Peripheral blood mononuclear cell (primary cell): ENCODE measurements around a stretch of chr17.

DNA sequence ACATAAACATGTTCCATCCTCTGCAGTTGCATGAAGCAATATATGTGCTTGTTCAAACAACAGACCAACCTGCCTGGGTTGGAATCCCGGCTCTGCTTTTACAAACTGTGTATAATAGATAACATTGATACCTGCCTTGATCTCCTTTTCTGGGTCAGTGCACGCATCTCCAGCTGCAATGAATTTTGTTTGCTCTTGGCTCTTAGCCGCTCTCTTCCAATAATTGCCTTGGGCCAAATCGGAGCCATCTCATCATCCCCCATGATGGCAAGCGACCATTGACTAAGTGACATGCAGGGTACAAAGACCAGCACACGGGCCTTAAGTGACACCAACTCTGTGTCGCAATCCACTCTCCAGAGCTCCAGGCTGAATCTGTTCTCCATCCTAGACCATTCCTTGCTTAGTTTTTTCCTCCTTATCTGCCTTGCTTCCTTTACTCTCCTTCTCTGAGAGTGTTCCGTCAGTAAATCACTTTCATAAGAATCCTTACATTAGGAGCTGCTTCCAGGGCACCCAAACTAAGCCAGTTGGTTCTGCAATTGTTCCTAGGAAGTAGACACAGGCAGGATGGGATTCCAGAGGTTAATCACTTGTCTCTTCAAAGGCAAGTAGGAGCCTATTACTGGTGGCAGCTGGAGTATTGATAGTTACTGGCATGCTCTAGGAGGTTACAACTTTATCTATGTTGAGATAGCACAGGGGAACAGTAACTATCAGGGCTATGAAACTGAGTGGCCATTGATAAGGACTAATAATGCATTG lies 134.2 kb downstream of the ABCA8 start:
- PRO-cap, 8 experiments = no peak in any of the 8 experiments

DNA sequence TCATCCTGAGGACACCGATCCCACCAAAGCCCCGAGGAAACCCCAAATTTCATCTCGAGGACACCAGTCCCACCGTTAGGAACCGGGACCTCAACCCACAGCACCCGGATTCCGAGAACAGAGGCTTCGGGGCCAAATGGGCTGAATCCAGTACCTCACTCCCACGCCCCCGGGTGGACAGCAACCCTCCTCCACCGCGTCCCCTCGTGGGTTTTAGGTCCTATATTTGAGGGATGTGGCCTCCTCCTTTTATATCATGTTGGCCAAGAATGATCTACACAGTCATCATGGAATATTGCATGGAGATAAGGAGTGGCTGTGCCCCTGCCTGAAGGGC lies 8.0 kb upstream of the ABCA8 start:
- PRO-cap, 8 experiments = no peak in any of the 8 experiments

DNA sequence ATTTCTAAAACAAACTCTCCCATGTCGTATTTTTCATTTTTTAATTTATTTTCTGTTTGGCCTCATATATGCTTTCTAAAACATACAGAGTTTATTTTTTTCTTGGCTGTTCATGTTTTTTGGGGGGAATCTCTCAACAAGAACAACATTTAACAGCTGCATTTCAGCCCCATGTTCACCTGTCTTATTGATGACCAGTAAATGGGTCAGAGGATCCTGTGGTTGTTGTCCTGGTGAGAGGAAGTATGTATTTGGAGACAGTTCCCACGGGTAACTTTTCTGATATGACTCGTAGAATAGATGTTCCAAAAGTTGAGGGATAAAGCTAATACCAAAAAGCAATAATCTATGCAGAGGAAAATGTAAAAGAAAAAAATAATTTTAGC lies 42.5 kb downstream of the ABCA9 start:
- PRO-cap, 8 experiments = no peak in any of the 8 experiments

DNA sequence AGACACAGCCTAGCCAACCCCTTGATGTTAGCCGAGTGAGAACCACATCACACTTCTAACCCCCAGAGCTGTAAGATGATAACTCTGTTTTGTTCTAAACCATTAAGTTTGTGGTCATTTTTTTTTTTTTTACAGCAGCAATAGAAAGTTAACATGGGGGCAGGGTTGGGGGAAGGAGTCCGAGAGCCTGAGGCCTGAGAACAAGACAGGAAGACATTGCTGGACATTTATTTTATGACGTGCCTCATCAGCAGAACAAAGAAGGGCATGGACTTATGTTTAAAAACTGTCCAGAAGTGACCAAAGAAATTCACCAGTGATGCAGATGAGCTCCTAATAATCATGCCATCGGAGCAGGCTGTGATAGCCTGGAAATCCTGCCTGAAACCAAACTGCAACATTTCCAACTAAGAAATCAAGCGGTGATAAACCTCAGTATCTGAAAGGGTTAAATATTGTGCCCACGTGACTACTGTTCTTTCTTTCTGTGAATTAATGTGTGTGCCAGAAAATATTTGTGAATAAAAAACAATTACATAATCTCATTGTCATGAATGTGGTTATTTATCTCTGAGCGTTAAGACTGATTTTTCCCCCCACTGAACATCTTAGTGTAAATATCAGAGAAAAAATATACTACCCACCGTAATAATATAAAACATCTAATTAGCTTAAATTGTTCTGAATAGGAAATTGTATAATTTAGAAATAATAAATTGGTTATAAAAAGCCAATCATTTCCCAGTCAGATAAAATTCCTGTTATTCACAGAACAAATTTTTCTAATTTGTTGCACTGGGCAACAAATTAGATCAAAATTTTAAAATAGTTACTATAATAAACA lies 952 bp downstream of the ABCA9 start:
- PRO-cap, 8 experiments = no peak in any of the 8 experiments

- PRO-cap, 8 experiments = no peak in any of the 8 experiments
Observed at GRCh38 chr17:69088441-69089342, 28.0 kb upstream of the ABCA9 start.

DNA sequence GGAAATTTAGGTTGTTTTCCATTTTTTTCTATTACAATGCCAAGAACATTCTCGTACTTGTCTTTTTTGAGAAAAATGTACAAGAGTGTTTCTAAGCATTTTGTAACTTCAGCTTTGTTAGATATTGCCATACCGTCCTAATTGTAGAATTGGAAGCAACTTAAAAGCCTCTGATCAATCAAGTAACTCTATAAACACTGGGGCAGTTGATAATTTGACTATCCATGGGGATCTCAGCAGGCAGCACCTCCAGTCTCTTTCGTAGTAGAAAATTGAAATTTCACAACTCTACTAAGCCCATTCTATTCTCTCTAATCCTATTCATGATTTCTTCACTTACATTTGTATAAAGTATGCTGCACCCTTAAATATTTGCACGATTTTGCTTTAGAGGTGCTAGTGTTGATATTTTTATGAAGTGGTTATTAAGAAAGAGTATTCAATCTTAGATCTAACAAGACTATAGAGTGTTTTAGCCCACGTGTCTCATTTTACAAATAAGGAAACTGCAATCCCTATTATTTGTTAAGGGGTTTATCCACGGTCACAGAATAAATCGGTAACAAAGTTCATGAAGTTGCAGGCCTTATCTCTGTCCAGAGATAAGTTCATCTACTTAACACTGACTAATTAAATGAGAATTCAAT lies 11.0 kb downstream of the ABCA6 start:
- PRO-cap, 8 experiments = no peak in any of the 8 experiments

- PRO-cap, 8 experiments = no peak in any of the 8 experiments
Observed at GRCh38 chr17:69575360-69575853, 160.9 kb downstream of the MAP2K6 start.

DNA sequence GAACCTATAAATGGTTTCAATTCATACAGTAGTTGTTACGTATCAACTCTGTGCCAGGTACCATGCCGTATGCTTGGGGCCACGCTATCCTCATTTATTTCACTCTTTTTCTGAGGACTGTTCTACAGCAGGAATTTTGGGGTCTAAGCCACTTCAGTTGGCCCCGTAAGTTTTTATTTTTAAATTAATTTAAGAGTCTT lies 14.0 kb downstream of the KCNJ16 start:
- PRO-cap, 8 experiments = no peak in any of the 8 experiments

DNA sequence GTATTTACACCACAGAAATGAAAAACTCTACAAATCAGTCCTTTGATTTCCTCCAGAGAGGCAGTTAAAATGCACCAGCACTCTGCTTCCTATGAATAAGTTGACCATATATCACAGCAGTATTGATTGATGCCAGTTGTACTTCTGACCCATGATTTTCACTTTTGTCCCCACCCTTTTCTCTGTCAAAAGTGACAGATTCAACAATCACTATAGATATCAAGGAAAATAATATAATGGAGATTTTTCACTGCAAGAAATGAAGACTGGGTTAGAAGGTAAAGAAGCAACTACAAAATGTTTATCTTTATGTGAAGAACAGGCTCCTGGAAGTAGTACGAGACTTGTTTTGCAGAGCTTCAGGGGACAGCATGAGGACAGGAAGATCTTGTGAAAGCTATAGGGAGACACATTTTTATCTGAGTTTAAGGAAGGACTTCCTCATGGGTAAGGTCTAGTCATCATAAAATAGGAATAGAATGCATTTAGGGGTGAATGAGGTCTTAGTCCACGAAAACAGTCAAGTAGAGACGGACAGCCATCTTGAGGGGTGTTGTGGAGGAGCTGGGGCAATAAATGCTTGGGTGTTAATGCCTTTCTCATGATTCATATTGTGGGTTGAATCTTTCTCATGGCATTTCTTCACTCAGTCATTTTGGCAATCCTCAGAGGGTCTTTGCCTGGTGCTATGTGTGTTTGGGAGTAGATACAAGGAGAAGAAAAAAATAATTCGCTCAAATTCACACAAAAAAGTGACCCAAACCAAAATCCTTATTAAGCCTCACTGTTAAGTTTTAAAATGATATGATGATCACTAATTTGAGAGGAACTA lies 24.2 kb downstream of the KCNJ16 start:
- PRO-cap, 8 experiments = no peak in any of the 8 experiments

DNA sequence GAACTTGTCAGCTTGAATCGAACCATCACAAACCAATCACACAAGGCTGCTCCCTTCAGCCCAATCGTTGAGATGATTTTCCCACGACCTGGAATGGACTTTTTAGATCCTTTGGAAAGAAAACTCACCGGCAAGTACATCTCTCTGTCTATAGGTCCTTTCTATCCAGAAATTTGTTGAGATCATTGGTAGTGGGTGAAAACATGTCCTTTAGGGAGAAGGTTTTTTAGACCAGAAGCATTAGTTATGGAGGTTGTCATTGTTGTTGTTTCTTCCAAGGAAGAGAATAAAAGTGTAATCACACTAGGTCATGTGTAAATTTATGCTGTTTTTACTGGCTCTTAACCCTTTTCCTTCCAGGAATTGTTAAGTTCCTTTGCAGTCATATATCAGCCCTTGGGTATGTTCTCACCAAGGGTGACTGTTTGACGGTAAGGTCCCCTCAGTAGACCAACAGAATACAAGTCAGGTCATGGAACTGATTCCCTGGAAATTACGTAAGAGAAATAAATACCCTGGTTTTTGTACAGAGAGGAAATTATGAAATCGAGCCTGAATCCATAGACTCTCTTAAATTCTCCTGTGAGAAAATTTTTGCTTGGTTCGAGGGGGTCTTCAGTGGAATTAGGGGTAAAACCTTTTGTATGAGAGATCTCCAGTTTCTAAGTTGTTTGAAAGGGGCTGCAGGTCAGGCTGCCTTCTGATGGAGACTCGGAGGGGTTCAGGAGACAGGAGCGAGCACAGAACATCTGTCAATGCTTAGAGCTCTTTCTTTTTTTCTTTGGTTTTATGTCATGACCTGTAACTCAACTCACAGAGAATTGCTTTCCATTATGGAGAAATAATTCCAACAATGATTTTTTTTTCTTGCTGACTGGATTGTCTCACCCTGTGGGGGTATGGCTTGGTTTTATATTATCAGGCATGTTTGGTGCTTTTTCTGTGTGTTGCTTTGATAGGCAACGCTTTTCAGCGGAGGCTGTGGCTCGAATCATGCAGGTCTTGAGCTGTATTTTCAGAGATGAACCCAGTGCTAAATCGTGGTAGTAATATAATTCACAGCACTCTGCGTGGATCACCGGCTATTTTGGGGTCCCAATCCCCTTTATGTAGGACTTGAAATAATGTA lies 11.0 kb upstream of the KCNJ2 start:
- PRO-cap, 8 experiments = no peak in any of the 8 experiments

- PRO-cap, 8 experiments = no peak in any of the 8 experiments
Observed at GRCh38 chr17:70167897-70168428, 1.4 kb upstream of the KCNJ2 start.

- PRO-cap, 8 experiments = no peak in any of the 8 experiments
Observed at GRCh38 chr17:71975986-71976464, 144.8 kb upstream of the SOX9 start.

GRCh38 chr17:72124526-72124947 lies 3.7 kb downstream of the SOX9 start:
- PRO-cap, 8 experiments = no peak in any of the 8 experiments

DNA sequence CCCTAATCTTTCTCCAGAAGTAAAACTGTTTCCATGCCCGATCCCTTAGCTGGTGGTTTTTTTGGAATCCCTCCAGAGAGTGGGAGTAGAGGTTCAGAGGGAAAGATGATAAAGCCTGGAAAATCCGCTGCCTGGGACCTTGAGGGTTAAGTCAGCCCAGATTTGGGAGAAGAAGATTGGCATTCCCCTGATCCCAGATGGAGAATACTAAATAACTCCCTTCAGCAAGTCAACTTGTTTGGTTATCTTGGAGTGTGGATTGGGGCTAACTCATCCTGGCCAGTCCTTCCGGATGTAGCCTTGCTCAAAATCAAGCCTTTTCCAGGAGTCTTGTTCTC lies 71.4 kb downstream of the SOX9 start:
- PRO-cap, 8 experiments = no peak in any of the 8 experiments

- PRO-cap, 8 experiments = peak in 2 of 8 experiments; most common plus-strand start chr17:72337309 (in 2)
Observed at GRCh38 chr17:72337195-72337593, 216.4 kb downstream of the SOX9 start.

DNA sequence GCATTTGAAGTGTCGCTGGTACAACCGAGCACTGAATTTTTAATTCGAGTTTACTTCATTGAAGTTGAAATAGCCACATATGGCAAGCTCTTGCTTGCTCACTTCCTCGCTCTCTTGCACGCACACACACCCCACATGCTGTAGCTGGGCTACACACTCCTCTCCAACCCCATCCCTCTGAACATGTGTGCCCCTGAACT lies 216.8 kb downstream of the SOX9 start:
- PRO-cap, 8 experiments = no peak in any of the 8 experiments

DNA sequence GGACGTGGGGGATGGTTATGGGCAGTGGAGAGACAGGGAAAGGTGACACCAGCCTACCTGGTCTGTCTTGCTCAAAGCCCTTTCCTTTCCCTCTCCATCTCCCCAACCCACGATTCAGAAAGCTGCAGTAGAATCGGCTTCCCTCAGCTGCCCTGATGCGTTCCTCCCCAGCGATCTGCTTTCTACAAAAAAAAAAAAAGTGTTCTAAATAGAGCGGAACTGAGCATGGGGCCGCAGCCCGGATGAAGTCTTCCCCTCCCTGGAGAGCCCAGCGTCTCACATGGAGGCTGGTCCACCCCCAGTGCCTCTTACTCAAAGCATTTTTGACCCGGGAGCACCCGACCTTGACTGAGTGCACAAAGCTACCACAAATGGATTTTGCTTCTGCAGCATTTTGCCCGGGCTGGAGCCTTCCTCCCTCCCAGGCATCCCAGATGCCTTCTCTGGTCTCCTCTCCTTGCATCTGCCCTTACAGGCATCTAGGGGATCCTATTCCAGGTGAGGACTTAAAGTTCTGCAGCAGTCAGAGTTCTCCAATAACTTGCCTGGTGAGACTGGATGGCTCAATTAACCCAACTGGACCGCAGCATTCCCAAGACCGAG lies 271.8 kb downstream of the SOX9 start:
- PRO-cap, 8 experiments = no peak in any of the 8 experiments

DNA sequence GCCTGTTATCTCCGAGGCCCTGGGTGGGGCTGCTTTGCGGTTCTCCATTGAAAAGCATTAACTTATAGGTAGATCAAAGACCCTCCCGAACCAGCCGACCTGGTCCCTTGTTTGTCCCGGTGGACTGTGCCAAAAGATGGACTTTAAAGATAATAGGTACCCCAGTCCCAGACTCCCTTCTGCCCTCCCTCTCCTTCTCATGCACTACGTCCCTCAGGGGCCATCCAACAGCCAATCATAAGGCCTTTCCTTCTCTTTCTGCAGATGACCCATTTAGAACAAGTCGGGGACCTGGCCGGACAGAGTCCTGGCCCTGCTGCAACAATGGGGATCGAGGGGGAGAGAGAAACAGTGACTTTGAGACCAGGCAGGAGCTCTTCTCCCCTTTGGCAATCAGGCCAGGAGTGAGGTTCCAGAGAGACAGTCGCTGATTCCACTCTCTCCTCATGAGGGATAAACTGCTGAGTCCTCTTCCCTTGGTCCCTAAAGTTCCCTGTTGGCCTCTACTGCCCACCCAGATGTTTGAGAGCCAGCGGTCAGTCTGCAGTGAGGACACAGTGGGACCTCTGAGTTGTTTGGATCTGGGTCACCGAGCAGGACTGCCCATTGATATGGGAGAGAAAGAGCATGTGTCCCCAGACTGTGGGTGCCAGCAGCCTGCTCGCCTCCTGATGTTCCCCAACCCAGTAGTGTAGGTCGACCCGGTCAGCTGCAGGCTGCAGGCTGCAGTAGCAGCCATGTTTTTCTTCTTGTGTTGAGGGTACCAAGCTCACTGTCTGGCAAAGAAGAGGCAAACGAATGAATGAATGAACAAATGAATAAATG lies 292.9 kb downstream of the SOX9 start:
- PRO-cap, 8 experiments = no peak in any of the 8 experiments

GRCh38 chr17:72419979-72420346 lies 299.1 kb downstream of the SOX9 start:
- PRO-cap, 8 experiments = no peak in any of the 8 experiments

- PRO-cap, 8 experiments = no peak in any of the 8 experiments
Observed at GRCh38 chr17:72538588-72539246, 417.9 kb downstream of the SOX9 start.